Measurements from ENCODE around the genes SESN3 and MAML2.

DNA sequence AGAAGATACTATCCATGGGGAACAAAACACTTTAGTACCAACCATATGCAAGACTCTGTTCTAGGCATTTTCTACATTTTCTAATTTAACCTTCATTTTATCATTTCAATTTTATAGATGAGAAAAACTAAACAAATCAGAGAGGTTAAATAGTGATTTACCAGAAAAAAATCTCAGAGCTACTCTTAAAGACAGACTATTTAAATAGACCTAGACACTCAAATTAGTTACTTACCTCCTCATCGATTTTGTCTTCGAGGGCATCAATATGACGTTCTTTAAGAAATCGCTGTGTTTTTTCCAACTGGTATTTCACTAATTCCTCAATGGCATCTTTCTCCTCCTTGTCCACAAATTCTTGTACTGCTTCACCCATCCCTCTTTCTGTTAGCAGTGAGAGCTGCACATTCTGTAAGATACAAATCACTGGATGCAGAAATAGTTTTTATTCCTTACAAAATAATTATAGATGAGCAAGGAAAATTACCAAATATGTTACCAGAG lies 34.4 kb downstream of the MRE11 start:
- PRO-cap, 8 experiments = no peak in any of the 8 experiments

GRCh38 chr11:94544731-94545952 lies 1.4 kb downstream of the FUT4 start:
- PRO-cap, 8 experiments = peak in 4 of 8 experiments; most common plus-strand start chr11:94544924 (in 1); most common minus-strand start chr11:94544820 (in 1)

DNA sequence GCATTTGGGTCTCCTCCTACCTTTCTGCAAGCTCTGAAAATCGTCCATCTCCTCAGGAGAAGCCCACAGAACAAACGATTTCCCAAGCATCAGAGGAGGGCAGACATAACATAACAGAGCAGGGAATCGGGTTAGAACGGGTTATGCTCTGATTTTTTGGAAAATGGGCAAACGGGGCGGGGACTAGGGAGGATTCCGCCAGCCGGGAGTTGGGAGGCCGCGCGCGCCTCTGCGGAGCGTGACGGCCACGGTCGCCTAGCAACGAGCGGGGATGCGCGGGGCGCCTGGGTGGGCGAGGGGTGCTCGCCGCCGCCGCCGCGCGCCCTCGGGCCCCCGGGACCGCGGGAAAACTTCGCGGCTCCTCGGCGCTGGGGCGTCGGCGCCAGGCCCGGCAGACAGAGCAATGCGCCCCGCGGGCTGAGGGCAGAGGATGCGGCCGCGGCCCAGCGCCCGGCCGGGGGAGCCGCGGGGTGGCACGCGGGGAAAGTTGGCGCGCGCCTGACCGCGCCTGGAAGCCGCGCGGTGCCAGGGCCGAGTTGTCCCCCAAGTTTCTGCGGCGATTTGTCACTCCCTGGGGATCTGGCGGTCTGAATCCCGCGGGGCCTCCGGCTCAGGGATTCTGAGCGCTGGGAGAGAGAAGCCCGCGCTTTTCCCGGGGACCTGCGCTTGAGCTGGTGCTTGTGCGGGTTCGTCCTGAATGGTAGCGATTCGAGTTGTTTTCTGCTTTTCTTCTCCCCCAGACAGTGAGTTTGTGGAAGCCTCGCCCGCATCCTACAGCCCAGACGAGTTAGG lies 27.8 kb upstream of the AMOTL1 start:
- PRO-cap, 8 experiments = no peak in any of the 8 experiments

- PRO-cap, 8 experiments = no peak in any of the 8 experiments
Observed at GRCh38 chr11:94814162-94814766, 46.1 kb downstream of the AMOTL1 start.

GRCh38 chr11:94925328-94925764 lies 48.0 kb downstream of the CWC15 start:
- PRO-cap, 8 experiments = peak in 6 of 8 experiments; most common minus-strand start chr11:94925521 (in 6)

GRCh38 chr11:95230870-95231522 lies at the start of gene SESN3:
TSS of gene SESN3 (minus strand) at chr11:95231202.
- PRO-cap, 8 experiments = peak in 8 of 8 experiments; most common plus-strand start chr11:95231402 (in 4); most common minus-strand start chr11:95231200 (in 6)

- PRO-cap, 8 experiments = no peak in any of the 8 experiments
Observed at GRCh38 chr11:95631633-95632021, 158.0 kb downstream of the FAM76B start.

DNA sequence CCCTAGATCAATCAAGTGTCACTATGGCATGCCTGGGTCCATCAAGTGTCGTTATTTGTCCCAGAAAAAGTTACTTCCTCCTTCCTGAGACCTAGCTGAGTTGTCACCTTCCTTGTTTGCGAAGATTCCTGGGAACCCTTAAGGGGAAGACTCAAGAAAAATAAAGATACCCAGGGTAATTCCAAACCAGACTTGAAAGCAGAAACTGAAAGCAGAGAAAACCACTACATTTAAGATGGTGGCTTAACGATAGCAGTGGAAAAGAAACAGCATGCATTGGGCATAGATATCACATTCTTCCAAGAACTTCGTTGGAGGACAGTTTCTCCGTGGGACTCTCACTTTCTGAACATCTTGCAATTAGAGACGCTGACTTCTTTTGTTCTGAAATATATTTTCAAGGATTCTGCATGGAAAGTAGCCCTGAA lies 89.1 kb downstream of the FAM76B start:
- PRO-cap, 8 experiments = peak in 3 of 8 experiments; most common plus-strand start position 249 of the sequence (in 2); most common minus-strand start position 200 of the sequence (in 1)

- PRO-cap, 8 experiments = no peak in any of the 8 experiments
Observed at GRCh38 chr11:95785957-95786741, 3.4 kb downstream of the FAM76B start.

- PRO-cap, 8 experiments = no peak in any of the 8 experiments
Observed at GRCh38 chr11:95922953-95923416, 922 bp downstream of the MTMR2 start.

DNA sequence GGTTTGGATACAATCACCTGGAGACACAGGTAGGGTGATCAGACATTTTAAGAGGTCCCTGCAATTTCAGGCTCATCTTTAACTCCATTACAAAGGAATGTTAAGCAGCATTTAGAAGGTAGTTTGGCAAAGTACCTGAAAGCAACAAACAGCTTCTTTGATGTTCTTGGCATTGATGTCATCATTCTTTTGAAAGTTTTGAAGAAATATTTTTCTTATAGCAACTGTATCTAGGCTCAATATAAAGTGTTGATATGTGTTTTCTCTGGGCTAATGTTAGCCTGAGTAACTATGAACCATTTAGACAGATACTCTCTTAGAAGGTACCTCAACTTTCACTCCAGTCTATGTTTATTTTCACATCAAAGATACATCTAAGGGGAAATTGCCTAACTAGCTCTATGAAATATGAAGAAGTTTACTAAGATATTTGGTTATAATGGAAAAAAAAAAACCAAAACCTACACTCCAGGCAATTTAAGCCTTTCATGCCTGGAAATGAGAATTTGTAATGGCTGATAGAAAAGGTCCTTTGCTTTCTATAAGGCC lies 181.6 kb upstream of the MTMR2 start:
- PRO-cap, 8 experiments = no peak in any of the 8 experiments

DNA sequence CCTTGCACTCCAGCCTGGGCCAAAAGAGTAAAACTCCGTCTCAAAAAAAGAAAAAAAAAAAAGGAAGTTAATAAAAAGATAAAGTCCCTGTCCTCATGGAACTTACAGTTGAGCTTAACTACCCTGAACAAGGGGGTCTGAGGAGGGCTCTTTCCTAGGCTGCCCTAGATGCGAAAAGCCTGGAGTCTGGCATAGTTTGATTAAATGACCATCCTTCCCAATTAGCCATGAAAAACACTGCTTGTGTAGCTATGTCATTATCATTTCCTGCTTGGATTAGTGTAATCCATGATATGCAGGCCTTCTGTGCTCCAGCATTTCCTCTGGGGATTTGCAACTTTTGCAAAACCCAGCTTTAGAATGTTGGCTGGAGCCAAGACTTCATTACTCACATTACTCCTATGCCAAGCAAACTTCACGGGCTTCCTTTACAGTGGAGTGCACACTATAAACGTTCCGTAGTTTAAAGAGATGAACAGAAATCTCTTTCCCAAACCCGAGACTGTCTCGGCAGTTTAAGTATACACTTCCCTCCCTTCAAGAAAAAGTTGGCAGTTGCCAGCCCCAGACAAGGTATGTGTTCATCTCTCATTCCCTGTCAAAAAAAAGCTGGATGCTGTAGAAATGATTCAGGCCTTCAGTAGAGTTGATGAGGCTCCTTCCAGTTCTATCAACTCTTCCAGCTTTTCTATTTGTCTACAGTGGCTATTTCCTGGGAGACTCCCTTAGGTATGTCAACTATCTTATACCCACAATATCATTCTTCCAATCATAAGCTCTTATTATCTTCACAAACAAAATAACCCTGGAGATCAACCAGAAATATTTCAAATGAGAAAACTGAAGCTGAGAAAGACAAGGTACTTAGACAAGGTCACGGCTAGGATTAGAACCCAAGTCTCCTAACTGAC lies 180.1 kb downstream of the MAML2 start:
- PRO-cap, 8 experiments = no peak in any of the 8 experiments

- PRO-cap, 8 experiments = no peak in any of the 8 experiments
Observed at GRCh38 chr11:96196138-96196885, 146.7 kb downstream of the MAML2 start.

GRCh38 chr11:96213429-96214352 lies 129.3 kb downstream of the MAML2 start:
- PRO-cap, 8 experiments = no peak in any of the 8 experiments

GRCh38 chr11:96246536-96246864 lies 96.5 kb downstream of the MAML2 start:
- PRO-cap, 8 experiments = no peak in any of the 8 experiments

- PRO-cap, 8 experiments = no peak in any of the 8 experiments
Observed at GRCh38 chr11:96256270-96256689, 86.7 kb downstream of the MAML2 start.

- PRO-cap, 8 experiments = no peak in any of the 8 experiments
Observed at GRCh38 chr11:96340244-96340906, 2.6 kb downstream of the MAML2 start.

- PRO-cap, 8 experiments = peak in 2 of 8 experiments; most common plus-strand start chr11:96343318 (in 1); most common minus-strand start chr11:96343313 (in 2)
Observed at GRCh38 chr11:96342446-96343716, at the start of gene MAML2. TSS of gene MAML2 (minus strand) at chr11:96343195.

DNA sequence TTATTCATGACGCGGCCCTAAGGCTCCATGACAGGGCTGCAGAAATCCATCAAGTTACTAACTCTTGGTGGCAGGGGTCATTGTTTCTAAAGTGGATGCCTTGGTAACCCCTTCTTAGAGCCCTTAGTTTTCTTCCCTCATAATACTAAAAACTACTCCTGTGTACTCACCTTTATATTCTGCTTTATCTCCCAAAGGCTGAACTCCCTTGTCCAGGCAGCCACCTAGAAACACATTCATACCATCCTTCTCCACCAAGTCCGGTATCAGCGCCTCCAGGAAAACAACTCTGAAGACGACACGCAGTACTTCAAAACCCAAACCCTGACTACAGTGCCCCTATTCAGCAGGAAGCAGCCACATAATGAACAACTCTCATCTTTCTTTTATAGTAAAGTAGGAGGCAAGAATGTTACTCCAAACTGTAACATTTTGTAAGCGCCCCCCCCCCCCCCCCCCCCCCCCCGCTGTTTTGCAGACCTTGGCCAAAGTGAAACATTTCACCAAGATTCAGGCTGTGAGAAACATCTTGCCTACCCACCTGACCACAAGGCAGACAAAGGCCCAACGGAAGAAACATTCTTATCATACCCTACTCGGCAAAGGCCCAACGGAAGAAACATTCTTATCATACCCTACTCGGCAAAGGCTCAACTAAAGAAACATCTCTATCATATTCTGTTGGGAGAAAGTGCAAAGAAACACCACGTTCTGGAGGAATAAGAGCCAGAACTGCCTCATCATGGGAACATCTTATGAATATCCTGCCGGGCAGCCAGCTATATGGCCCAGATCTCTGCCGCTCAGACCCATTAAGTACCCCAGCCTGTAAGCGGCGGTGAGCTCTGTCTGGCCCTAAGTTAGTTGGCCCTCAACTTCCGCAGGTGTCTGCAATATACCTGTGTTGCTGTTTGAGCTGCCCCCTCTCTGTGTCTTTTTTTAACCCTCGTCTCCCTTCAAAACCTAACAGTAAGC lies 117.0 kb downstream of the JRKL start:
- PRO-cap, 8 experiments = no peak in any of the 8 experiments

- PRO-cap, 8 experiments = no peak in any of the 8 experiments
Observed at GRCh38 chr11:99240535-99241108, 219.9 kb downstream of the CNTN5 start.